ENCODE measurements around a stretch of chr3.

DNA sequence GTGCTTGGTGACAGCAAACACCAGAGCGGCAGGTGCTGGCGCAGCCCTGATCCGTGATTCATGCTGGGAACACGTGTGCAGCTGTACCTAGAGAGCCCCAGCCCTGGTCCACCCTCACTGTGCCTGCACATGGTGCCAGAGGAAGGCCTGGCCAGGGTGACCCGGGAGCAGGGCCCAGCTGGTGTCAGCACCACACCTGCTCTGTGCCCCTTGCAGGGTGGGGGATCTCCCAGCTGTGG lies 2.1 kb downstream of the SLC41A3 start:
- RRBS, result no CpG with 5 or more reads among the region's 5 CpGs

DNA sequence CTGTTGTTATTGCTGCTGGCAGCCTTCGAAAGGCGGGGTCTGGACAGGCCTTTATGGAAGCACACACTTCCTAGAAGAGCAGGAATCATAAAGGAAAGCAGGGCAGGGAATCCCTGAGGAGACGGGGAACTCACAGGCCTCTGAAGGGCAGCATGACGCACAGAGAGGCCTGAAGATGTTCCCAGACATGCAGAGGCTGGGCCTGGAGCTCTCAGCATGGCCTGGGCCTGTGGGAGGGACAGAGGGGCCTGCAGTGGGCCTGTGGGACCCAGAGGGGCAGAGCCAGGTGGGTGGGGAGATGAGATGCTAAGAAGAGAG lies 18.7 kb upstream of the SLC41A3 start:
- RRBS, result no CpG with 5 or more reads among the region's 4 CpGs

DNA sequence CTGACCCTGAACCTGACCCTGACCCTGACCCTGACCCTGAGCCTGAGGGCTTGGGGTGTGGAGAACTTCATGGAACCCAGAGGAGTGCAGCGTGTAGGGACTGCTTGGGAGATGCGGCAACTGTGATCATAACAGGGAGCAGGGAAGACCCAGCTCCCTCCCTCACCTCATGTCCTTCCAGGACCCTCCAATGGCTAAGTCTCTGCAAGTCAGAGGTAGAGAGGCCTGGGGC lies 6.0 kb upstream of the ALDH1L1 start:
- RRBS, result no CpG with 5 or more reads among the region's 2 CpGs

- RRBS, result no CpG with 5 or more reads among the region's 21 CpGs
Measured at GRCh38 chr3:126288372-126288882, 68.8 kb downstream of the KLF15 start.

GRCh38 chr3:126300895-126301635 lies 56.1 kb downstream of the KLF15 start:
- RRBS, result no CpG with 5 or more reads among the region's 14 CpGs

GRCh38 chr3:126357532-126357740 lies 228 bp upstream of the KLF15 start:
- RRBS, result 2% methylated on average over 5 of the region's 27 CpGs

DNA sequence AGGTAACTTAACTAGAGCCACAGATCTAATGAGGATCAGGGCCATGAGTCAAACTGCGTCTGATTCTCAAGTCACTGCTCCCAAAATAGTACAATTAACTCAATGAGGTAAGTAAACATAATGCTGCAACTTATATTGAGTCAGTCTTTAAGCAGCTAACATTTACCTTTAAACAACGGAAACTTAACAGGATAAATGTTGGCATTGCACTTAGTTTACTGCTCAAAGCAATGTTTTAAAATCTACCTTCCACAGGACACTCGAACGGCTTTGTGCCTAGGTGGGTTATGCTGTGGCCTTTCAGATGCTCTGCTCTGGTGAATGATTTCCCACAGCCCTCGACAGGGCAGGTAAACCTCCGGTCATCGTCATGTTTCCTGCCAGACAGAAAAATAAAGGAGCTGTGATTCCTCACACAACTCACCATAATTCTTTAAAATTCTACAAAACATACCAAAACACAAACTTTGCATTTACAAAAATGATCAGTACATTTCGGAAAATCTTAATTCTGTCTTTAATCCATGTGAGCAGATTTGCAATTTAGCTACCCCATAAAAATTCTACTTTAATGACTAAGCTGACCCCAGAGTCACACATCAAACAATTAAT lies 4.9 kb downstream of the ZXDC start:
- RRBS, result no CpG with 5 or more reads among the region's 8 CpGs

DNA sequence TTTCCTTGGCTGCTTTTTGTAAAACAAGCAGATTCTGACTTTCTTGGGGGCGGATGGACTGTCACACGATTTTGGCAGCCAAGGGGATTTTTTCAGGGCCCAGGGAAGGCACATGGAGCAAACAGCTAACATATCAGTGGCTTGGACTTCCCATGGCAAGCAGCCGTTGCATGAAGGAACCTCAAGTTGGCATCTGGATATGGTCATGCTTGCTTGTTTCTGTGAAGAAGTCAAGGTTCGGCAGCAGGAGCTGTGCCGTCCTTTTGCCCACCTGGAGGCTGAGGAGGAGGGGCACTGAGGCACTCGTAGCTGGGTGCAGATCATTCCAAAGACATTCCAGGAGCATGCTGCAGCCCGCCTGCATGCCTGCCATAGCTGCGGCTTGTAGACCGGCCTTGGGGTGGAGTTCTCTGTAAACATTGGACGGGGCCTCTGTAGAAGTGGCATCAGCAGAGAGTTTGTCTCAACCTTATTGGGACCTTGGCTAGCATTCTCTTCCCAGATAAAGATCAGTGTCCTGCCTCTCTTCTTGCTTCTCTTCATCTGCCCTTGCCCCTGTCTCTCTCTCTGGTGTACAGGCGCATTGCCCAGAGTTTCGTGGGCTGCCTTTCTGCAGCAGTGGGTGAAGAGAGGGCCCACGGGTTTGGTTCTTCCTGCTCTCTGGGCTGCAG lies 49.2 kb downstream of the CHCHD6 start:
- RRBS, result no CpG with 5 or more reads among the region's 13 CpGs

GRCh38 chr3:126782504-126783026 lies 78.5 kb downstream of the CHCHD6 start:
- RRBS, result no CpG with 5 or more reads among the region's 3 CpGs

GRCh38 chr3:126947426-126947915 lies 35.4 kb upstream of the PLXNA1 start:
- RRBS, result no CpG with 5 or more reads among the region's 10 CpGs

DNA sequence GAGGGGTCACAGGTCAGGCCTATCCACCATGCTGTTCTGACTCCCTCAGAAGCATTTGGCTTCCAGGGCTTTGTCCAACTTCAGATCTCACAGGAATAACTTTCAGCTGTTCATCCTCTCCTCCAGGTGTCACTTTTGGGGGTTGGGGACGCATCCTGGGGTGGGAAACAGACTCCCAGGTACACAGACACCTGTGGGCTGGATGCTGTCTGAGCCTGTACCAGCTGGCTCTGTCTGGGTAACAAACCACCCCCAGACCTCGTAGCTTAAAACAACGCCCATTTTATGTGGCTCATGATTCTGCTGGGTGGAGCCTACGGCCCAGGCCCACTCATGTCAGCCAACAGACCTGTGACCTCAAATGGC lies 21.3 kb upstream of the PLXNA1 start:
- RRBS, result no CpG with 5 or more reads among the region's 4 CpGs

DNA sequence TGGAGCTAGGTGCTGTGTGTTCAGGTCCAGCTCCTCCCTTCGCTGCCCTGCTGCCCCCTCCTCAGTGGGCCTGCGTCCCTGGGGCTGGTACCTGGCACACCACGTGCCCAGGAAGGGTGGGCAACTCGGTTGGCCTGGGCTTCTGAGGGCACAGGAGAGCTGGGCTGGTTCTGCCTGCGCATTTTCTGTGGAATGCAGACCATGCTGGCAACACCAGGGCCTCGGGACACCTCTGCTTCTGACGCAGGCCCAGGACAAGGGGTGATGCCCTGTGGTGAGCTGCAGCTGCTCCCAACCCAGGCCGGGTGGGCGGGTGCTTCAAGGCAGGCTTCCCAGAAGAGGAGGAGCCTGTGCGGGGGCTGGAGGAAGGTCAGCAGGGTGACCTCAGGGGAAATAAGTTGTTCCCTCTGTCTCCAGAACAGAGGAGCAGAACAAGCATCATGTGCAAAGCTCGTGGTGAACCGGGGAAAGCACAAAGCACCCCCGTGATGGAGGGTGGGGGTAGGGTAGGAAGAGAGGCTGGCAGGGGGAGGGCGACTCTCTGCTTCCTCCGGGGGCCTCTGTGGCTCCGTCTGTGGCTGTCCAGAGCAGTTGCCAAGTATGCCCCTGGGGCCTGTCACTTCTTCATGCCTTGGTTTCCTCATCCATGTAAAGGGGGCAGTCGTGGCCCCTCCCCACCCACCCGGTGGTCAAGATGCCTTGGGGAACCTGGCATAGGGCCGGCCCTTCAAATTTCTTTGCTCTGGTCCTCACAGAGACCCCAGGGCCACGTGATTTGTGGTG lies 10.9 kb upstream of the PLXNA1 start:
- RRBS, result 34% methylated on average over 4 of the region's 20 CpGs

DNA sequence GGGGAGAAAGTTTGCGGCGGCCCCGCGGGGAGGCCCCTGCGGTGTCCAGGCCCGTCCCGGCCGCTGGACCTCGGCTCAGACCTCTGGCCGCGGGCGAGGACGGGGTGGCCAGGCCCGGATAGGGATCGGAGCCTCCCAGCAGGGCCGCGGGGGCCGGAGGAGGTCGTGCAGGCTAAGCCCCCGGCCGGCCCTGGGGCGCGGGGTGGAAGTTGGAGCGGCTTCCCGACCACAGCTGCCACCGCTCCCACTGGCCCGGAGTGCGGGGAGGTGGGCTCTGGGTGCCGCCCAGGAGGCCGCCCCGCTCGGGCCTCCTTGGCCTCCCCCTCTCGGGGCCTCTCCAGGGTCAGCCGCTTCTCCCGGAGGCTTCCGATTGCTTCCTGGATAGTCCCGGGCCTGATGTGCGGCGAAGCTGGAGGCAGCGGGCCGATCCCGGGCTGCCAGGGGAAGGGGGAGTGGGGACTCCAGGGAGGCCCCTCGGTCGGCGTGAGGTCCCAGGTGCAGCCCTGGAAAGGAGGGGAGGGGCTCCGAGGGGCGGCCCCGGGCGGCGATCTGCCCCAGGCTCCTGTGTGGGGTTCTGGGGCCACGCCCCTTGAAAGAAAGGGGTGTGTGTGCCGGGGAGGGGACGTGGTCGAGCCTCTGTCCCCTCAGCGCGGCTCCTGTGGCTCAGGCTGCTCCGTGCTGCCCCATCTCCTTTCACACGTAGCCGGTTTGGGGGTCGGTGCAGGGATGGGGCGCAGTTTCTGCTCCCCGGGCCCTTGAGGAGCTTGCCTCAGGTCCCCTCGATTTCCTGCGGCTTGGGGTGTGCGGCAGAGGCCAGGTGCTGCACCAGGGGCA lies 994 bp downstream of the PLXNA1 start:
- RRBS, result 3% methylated on average over 22 of the region's 65 CpGs

- RRBS, result no CpG with 5 or more reads among the region's 17 CpGs
Measured at GRCh38 chr3:127576600-127577283, 13.8 kb downstream of the TPRA1 start.

- RRBS, result no CpG with 5 or more reads among the region's 11 CpGs
Measured at GRCh38 chr3:127588825-127589583, 1.5 kb downstream of the TPRA1 start.

DNA sequence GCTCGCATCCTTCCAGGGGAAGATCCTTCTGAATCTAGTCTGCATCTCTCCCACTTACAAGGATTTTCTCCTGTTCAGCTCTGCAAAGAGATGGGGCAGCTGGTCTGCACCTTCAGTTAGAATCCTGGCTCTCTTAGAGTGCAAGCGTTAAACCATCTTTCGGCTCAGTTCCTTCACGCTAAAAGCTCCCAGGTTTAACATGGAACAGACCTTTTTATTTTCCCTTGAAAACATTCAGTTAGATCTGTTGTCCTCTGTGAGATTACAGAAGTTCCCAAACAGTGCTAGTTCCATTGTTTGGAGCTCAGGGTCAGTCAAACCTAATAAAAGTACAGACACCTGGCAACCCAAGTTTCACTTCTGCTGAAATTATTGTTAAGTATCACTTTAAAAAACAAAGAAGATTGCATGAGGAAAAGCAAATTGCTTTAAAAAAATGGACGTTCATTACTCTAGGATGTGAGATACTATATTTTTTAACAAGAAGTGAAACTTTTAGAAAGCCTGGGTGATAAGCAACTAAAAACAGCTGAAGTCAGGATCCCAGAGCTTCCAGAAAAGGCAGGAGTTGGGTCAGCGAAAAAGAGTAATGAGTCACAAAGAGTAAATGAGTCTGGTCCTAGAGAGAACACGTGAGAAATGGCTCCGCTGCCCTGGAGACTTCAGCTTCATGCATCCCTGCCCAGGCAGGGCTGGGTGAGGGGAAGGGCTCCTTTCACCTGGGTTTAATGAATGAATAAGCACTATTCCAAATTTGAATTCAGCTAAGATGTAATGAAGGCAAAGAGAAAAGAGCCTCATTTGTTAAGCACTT lies 63.3 kb downstream of the ABTB1 start:
- RRBS, result no CpG with 5 or more reads among the region's 8 CpGs

GRCh38 chr3:127736999-127737748 lies 64.4 kb downstream of the ABTB1 start:
- RRBS, result no CpG with 5 or more reads among the region's 8 CpGs

DNA sequence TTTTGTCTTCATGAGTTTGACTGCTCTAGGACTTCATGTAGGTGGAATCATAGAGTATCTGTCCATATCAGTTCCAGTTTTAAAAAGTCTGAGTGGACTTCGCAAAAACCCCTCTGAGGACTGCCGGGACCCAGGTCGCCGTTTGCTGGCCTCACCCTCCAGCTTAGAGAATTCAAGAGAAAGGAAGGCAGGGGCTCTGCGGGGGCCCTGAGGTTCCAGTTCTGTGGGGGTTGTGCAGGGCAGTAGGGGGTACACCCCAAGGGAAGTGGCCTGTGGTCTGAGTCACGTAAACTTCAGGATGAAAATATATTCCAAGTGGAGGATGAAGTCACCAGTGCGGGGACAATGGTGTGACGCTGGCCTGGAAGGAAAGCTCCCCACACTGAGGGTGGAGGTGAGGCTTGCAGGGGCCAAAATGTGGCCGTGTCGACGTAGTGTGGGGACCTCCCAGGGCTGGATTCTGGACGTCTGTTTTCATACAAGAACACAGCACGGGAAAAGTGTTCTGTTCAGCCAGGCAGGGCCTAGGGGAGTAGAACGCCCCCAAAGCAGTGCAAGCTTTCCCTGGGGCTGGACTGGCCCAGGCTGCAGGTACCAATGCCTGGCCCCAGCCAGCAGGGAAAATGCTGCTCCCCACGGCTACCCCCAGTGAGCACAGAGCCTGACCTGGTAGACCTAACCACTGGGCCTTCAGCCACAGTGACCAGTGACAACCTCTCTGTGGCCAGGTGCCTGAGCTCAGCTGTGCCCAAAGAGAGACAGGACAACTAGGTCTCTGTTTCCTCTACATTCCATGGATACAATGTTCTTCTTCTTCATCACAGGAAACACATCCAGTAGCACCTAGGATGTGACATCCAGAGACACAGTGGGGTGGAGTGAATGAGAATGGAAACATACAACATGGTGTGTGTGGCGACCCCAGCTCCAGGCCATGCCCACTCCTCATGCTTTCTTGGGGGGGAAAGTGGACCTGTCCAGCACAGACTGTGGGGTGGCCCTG lies 67.9 kb downstream of the ABTB1 start:
- RRBS, result no CpG with 5 or more reads among the region's 16 CpGs

GRCh38 chr3:127759408-127760026 lies 62.8 kb downstream of the MGLL start:
- RRBS, result no CpG with 5 or more reads among the region's 10 CpGs

DNA sequence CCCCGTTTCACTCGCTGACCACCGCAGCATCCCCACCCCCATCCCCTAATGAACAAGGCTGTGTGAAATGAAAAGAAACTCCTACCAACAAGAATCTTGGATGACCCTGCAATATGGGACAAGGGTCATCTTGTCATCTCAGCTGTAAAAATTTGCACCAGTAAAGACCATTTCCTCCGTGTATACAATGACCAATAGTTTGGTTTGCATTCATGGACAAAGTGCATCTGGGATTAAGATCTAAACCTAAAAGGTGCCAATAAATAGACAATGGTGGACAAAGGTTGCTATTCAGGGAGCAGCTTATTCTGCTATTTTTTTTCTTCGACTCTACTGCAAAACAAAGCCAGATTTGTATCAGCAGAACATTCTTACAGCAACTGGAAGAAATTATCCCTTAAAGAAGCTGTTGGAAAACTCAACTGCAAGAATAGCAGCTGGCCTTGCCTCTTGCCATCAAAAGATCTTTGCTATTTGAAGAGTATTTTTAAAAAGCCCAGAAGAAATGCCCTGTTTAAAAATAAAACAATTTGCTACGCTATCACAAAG lies 7.9 kb downstream of the MGLL start:
- RRBS, result no CpG with 5 or more reads among the region's 6 CpGs